IMR-90 (cell line): ENCODE measurements around a stretch of chr15.

DNA sequence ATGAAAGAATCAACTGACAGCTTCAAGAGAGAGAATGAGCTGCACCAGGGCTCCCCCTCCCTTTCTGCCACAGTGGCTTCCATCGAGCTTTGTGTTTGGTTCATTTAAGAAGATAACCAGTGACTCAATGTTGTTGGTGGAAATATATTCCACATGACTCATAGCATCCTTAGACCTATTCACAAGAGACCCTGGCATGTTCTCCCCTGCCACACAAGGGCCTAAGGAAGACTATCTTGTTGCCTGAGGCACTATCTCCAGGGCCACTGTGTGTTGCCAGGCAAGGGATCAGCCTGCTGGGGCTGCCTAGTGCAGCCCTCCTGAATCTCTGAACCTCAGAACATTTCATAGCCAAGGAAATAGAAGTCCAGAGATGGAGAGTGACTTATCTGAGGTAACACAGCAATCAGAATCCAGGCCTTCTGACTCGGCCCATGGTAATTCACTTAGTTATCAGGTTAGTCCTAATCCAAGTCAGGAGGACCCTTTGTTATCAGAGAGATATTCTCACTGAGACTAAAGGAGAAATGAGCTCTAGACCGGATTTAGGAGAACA, 86.7 kb downstream of the WDR76 start:
- RRBS: no CpG with 5 or more reads among the region's 3 CpGs
CAGE:
- cytosol, long polyA plus RNA: no peak
- long polyA plus RNA: no peak
- nucleus, long polyA plus RNA: no peak

DNA sequence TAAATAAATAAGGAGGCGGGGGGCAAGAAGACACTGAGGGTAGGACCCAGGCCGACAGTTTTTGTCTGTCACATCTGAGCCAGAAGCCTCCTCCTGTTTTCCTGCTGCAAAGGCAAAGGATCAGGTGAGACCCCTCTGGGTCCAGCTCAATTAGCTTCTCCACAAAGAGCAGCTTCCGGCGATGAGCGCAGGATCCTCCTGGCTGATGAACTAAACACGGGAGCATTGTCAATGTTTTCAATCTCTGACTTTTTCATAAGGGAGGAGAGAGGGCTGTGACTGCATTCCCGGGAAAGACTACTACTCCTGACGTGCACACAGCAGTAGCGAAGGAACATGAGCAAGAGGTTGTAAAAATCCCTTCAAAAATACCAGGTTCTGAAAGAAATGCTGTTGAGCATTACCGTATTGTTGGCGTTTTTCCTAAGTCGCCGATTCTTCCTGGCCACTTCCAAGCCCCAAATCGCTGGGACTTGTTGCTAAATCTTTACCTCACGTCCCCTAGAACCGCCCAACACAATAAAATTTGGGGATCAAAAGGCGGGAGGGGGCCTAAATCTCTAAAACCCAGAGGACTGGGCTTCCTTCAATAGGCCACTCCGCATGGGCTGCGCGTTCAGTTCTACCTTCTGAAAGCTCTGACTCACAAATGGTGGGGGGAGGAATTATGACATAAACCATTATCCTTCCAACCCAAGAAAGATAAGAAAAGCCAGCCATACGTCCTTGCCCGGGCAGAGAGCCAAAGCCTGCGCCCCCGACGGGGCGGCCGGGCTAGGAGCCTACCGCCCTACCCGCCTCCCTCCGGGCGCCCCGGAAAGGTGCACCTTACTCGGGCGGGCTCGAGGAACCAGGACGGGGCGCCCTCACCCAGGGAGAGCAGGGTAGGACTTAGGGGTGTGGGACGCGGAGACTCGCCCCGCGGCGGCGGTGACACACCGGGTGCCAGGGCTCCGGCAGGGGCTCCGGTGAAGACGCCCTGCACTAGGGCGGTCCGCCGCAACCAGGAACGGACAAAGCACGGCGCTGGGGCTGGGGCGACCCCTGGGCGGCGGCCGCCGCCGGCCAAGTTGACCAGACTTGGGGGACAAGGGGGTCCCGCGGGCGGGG, 893 bp downstream of the FRMD5 start:
- RRBS: 2% methylated on average over 20 of the region's 63 CpGs
CAGE:
- cytosol, long polyA plus RNA: no peak
- long polyA plus RNA: no peak
- nucleus, long polyA plus RNA: no peak

DNA sequence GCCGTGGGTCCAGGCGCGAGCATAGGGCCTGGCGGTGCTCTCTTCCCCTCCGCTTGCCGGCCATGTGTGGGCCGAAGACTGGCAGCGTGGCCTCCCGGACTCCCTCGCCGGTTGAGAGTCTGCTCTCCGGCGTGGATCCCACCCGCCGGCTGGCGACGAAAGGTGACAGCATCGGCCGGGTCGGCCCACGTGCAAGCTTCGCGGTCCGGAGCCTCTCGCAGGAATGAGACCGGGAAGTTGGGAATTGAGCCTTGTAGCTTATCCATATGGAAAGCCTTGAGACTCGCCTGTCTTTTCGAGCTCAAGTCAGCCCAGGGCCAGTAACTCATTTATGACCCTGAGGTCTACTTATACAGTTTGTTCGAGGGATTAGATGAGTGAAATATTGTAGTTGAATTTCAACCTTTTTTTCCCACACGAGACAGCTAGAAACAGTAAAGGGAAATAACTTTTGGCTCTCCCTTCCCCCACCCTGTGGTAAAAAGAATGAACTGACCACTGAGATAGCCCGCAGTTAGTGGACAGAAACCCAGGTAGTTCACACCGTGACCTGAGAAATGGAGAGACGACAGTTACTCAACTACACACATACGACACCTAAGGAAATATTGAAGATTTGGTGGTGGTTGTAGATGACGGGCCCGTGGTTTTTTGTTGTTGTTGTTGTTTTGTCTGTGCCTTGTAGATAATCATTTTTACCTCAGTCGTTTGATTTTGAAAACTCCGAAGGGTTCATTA, 742 bp downstream of the EIF3J start:
- RRBS: 1% methylated on average over 8 of the region's 38 CpGs
CAGE:
- cytosol, long polyA plus RNA: no peak
- long polyA plus RNA: no peak
- nucleus, long polyA plus RNA: no peak

DNA sequence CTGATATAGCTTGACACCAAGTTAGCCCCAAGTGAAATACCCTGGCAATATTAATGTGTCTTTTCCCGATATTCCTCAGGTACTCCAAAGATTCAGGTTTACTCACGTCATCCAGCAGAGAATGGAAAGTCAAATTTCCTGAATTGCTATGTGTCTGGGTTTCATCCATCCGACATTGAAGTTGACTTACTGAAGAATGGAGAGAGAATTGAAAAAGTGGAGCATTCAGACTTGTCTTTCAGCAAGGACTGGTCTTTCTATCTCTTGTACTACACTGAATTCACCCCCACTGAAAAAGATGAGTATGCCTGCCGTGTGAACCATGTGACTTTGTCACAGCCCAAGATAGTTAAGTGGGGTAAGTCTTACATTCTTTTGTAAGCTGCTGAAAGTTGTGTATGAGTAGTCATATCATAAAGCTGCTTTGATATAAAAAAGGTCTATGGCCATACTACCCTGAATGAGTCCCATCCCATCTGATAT, 4.1 kb downstream of the B2M start:
- RRBS: no CpG with 5 or more reads among the region's 4 CpGs
CAGE:
- cytosol, long polyA plus RNA: no peak
- long polyA plus RNA: no peak
- nucleus, long polyA plus RNA: no peak

GRCh38 chr15:44719912-44720099, 8.5 kb downstream of the B2M start:
- RRBS: no CpG with 5 or more reads among the region's 3 CpGs
CAGE:
- cytosol, long polyA plus RNA: no peak
- long polyA plus RNA: no peak
- nucleus, long polyA plus RNA: no peak

DNA sequence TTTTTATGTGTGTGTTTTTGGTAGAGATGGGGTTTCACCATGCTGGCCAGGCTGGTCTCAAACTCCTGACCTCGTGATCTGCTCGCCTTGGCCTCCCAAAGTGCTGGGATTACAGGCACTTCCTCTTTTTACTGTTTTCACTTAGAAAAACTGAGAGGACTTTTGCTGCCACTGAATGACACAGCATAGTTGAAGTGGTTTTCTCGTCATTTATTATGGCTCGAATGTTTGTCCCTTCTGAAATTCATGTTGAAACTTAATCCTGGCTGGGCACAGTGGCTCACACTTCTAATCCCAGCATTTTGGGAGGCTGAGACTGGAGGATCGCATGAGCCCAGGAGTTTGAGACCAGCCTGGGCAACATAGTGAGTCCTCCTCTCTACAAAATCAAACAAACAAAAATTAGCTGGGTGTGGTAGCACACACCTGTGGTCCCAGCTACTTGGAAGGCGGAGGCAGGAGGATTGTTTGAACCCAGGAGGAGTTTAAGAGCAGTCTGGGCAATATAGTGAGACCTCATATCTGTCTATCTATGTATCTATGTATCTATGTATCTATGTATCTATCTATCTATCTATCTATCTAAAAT, 11.6 kb upstream of the TRIM69 start:
- RRBS: no CpG with 5 or more reads among the region's 6 CpGs
CAGE:
- cytosol, long polyA plus RNA: no peak
- long polyA plus RNA: no peak
- nucleus, long polyA plus RNA: no peak

GRCh38 chr15:45199020-45199519, 11.3 kb upstream of the SHF start:
- RRBS: no CpG with 5 or more reads among the region's 21 CpGs
CAGE:
- cytosol, long polyA plus RNA: no peak
- long polyA plus RNA: no peak
- nucleus, long polyA plus RNA: no peak

GRCh38 chr15:45314435-45314943, 62.5 kb downstream of the SLC28A2 start:
- RRBS: no CpG with 5 or more reads among the region's 13 CpGs
CAGE:
- cytosol, long polyA plus RNA: no peak
- long polyA plus RNA: no peak
- nucleus, long polyA plus RNA: no peak

- RRBS: no CpG with 5 or more reads among the region's 6 CpGs
CAGE:
- cytosol, long polyA plus RNA: no peak
- long polyA plus RNA: no peak
- nucleus, long polyA plus RNA: no peak
Measured at GRCh38 chr15:45331768-45332306, 46.5 kb downstream of the GATM start.

DNA sequence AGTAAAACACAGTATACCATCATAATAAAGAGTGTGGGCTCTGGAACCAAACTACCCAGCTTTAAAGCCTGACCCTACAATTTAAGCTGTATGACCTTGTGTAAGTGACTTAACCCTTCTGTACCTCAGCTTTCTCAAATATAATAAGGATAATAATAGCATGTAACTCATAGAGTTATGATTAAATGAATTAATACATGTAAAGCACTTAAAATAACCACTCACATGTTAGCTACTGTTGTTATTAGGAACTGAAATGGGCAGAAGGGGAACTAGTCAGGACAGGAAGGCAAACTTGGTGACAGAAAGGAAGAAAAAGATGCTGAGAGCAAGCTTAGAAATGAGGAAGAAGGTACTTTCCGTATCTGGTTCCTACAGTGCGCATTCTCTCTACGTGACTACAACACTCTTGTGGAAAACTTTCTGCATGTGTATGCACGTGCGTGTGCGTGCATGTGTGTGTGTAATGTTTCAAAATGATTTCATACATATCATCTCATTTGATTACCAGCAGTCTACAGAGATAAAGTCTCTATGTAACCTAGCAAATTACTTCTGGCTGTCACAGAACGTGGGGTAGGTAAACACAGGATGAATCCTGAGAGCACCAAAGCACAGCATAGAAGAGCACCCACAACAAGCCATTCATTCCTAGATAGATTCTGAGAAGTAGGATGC, 10.1 kb upstream of the SPATA5L1 start:
- RRBS: no CpG with 5 or more reads among the region's 7 CpGs
CAGE:
- cytosol, long polyA plus RNA: no peak
- long polyA plus RNA: no peak
- nucleus, long polyA plus RNA: no peak

- RRBS: no CpG with 5 or more reads among the region's 8 CpGs
CAGE:
- cytosol, long polyA plus RNA: no peak
- long polyA plus RNA: no peak
- nucleus, long polyA plus RNA: no peak
Measured at GRCh38 chr15:45441549-45442154, 11.2 kb downstream of the C15orf48 start.

DNA sequence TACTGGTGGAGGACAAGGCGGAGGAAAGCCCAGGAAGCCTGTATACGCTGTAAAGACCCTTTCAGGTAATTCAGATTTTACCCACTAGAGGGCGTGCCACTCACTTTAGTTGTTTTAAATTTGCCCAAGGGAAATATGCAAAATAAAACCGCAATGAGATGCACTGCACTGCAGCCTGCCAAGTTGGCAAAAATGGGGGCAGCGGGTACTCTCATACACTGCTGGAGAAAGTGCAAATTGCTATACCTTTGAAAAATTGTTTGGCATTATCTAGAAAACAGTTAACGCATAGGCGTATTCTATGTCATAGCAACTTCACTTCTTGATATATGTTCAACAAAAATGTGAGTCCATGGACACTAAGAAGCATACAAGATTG, 27.6 kb downstream of the C15orf48 start:
- RRBS: no CpG with 5 or more reads among the region's 7 CpGs
CAGE:
- cytosol, long polyA plus RNA: no peak
- long polyA plus RNA: no peak
- nucleus, long polyA plus RNA: no peak

DNA sequence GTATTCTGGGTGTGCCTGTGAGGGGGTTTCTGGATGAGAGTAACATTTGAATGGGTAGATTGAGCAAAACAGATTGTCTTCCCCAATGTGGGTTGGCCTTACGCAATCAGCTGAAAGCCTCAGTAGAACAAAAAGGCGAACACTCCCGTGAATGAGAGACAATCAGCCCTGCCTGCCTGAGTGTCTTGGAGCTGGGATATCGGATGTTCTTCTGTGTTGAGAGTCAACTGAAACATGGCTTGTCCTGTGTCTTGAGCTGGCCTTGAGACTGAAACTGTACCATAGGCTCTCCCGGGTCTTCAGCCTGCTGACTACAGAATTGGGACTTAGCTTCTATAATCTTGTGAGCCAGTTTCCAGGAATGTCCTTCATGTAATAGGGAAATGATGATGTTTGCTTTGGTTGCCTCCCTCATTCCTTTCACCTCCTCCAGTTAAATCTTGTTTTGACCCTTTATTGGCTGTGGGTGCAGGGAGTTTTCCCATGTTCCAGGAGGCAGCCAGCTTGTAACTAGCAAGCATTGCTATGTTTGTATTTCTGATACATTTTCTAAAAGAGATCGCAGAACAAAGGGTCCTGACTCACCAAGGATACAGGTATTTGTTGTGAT, 10.7 kb downstream of the SQOR start:
- RRBS: no CpG with 5 or more reads among the region's 6 CpGs
CAGE:
- cytosol, long polyA plus RNA: no peak
- long polyA plus RNA: no peak
- nucleus, long polyA plus RNA: start-site peak on the plus strand centred at position 483 of the sequence, 70 bp wide, 98 and 164 reads in 2 replicates

DNA sequence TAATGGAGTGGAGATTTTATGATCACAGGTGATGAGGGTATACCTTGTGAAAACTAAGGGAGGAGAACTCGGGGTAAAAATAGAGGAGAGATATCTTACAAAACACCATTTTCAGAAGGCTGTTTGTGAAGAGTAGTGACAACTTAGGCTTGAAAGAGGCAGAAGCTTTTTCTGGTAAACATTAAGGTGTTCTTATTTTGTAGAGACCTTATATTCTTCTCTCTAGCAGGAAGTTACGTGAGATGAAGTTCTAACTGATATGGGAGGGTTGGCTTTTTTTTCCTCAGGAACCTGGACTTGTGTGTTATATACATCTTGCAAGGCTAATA, 805.3 kb downstream of the SQOR start:
- RRBS: no CpG with 5 or more reads among the region's 2 CpGs
CAGE:
- cytosol, long polyA plus RNA: no peak
- long polyA plus RNA: no peak
- nucleus, long polyA plus RNA: no peak

GRCh38 chr15:47725871-47726554, 8.7 kb downstream of the SEMA6D start:
- RRBS: no CpG with 5 or more reads among the region's 8 CpGs
CAGE:
- cytosol, long polyA plus RNA: no peak
- long polyA plus RNA: no peak
- nucleus, long polyA plus RNA: no peak

DNA sequence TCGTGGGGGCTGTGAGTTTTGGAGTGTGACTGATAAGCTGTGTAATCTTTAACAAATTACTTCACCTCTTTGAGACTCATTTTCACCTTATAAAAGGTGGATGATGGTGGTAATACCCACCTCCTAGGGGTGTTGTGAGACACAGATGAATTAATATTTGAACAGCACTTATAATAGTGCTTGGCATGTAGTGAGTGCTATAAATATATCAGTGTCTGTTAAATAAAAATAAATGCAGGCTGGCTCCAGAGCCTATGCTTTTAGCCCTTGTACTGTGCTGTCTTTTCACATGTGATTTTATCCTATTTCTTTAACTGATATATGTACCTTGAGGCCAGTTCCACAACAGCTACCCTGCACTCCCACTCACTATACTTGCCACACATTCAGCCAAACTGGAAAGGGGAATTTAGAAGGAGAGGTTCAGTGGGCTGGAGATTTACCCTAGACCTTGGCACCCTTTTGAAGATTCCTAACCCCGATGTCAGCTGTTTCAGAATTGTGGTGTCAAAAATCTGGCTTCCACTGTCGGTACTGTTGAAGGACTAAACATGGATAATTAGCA, 9.3 kb downstream of the SEMA6D start:
- RRBS: no CpG with 5 or more reads among the region's 3 CpGs
CAGE:
- cytosol, long polyA plus RNA: no peak
- long polyA plus RNA: no peak
- nucleus, long polyA plus RNA: no peak

GRCh38 chr15:48098892-48099286, 21.9 kb upstream of the SLC24A5 start:
- RRBS: no CpG with 5 or more reads among the region's 4 CpGs
CAGE:
- cytosol, long polyA plus RNA: no peak
- long polyA plus RNA: no peak
- nucleus, long polyA plus RNA: no peak

DNA sequence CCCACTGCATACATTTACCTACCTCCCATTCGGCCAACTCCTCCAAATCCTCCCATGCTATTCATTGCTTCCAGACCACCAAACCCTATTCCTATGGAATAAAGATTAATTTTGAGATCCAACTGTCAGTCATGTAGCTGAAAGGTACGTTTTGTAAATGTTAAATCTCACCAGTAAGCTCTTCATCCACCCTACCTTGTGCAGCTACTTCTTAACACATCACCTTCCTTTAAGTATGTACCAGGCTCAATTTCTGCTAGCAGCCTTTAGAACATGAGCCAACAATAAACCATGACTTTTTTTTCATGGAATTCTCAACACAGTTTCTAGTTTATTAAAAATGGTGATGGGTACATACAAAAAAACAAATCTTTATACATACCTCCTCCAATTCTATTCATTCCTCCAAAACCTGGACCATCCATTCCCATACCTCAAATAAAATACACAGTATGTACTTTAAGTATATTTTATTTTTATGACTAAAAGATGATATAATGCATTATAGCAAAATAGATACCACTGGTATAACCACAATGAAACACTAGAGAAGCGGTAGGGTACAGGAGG, 26.2 kb downstream of the MYEF2 start:
- RRBS: no CpG with 5 or more reads among the region's 3 CpGs
CAGE:
- cytosol, long polyA plus RNA: no peak
- long polyA plus RNA: no peak
- nucleus, long polyA plus RNA: no peak

DNA sequence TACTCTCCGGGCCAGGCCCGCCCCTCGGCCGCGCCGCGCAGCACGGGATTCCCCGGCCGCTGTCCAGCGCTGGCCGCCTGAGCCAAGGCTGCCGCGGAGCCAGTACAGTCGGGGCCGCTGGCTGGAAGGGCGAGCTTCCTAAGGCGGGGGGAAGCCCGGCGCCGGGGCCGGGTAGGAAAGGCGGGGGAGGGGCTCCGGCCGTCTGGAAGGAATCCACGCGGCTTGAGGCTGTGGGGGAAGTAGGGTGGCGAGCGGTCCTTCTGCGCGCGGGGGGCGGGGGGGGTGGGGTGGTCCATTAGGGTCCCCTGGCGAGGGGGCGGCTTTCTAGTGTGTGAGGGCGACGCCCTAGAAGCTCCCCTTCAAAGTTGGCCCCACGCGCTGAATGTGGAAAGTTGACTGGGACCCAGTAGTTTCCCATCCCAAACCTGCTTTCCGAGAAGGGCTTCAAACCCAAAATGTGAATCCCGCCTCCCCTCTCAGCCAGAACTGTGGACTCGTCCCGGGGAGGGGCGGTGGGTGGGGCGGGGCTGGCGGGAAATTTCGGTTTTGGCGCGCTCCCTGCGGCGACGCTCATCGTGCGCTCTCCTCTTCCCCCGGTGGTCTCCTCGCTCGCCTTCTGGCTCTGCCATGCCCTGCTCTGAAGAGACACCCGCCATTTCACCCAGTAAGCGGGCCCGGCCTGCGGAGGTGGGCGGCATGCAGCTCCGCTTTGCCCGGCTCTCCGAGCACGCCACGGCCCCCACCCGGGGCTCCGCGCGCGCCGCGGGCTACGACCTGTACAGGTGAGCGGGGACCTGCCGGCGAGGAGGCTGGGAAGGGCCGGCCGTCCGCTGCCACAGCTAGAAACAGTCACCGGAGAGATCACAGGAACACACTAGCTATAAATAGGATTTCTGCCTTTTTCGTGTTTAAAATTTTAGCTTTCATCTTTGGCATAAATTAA, 667 bp downstream of the DUT start:
- RRBS: 1% methylated on average over 44 of the region's 83 CpGs
CAGE:
- cytosol, long polyA plus RNA: start-site peak on the plus strand centred at position 556 of the sequence, 46 bp wide, 72 and 143 reads in 2 replicates
- long polyA plus RNA: start-site peak on the plus strand centred at position 557 of the sequence, 33 bp wide, 51 and 91 reads in 2 replicates
- nucleus, long polyA plus RNA: no peak

- RRBS: no CpG with 5 or more reads among the region's 9 CpGs
CAGE:
- cytosol, long polyA plus RNA: no peak
- long polyA plus RNA: no peak
- nucleus, long polyA plus RNA: no peak
Measured at GRCh38 chr15:48434269-48435070, 103.2 kb downstream of the DUT start.